Measurements from ENCODE around the genes MAF and GAN.

GRCh38 chr16:78663449-78663865 lies 564.0 kb downstream of the WWOX start:
- RAMPAGE, long total RNA = no peak
- RRBS, 2 experiments = no CpG with 5 or more reads among the region's 2 CpGs
CAGE:
- cytosol, long polyA minus RNA = no peak
- cytosol, long polyA plus RNA = no peak
- long polyA plus RNA = no peak
- nucleolus, long total RNA = no peak
- nucleus, long polyA plus RNA = no peak
- nucleus, long total RNA = no peak

DNA sequence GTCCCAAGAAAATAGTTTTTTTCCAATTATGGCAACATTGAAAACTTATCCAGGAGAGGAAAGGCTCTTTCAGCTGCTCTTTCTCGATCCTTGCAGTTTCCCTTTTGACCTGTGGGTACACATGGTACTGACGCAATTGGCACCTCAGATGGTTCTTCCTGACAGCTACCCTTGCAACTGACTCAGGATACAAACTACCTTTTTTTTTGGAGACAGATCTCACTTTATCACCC lies 607.1 kb downstream of the WWOX start:
- RAMPAGE, long total RNA = no peak
- RRBS, 2 experiments = no CpG with 5 or more reads among the region's 2 CpGs
CAGE:
- cytosol, long polyA minus RNA = no peak
- cytosol, long polyA plus RNA = no peak
- long polyA plus RNA = no peak
- nucleolus, long total RNA = no peak
- nucleus, long polyA plus RNA = no peak
- nucleus, long total RNA = no peak

DNA sequence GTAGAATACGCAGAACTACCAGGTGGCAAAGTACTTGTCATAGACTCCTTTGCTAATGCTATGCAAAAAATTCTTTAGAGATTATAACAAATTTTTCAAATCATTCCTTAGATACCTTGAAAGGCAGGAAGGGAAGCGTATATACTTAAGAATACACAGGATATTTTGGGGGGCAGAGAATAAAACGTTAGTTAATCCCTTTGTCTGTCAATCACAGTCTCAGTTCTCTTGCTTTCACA lies 388.3 kb downstream of the MAF start:
- RAMPAGE, long total RNA = no peak
- RRBS, 2 experiments = no CpG with 5 or more reads among the region's 3 CpGs
CAGE:
- cytosol, long polyA minus RNA = no peak
- cytosol, long polyA plus RNA = no peak
- long polyA plus RNA = start-site peak on the plus strand centred at position 150 of the sequence, 55 bp wide, 28 and 37 reads in 2 replicates
- nucleolus, long total RNA = no peak
- nucleus, long polyA plus RNA = no peak
- nucleus, long total RNA = no peak

DNA sequence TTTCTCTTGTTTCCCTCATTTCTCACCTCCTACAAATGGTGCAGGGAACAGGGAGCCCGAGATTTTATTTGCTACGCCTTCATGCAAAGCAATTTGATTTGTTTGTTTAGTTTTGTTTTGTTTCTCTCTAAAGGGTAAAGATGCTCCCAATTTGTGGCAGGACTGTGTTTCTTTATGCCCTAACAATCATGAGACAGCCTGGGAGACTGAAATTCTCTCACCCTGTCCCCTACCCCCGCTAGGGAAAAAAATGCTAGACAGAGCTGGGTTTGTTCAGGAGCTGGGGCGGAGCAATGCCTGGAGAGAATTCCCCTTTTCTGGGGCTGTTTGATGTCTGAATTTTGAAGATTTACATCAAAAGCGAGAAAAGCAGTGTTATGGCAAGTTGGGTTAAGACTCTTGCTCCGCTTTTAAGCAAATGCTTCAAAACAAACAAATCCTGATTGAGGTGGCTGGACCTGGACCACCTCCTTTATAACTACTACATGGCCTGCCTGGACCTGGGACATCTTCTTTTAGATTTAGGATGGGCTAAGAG lies 8.4 kb downstream of the MAF start:
- RAMPAGE, long total RNA = no peak
- RRBS, 2 experiments = no CpG with 5 or more reads among the region's 6 CpGs
CAGE:
- cytosol, long polyA minus RNA = no peak
- cytosol, long polyA plus RNA = no peak
- long polyA plus RNA = no peak
- nucleolus, long total RNA = no peak
- nucleus, long polyA plus RNA = no peak
- nucleus, long total RNA = no peak

DNA sequence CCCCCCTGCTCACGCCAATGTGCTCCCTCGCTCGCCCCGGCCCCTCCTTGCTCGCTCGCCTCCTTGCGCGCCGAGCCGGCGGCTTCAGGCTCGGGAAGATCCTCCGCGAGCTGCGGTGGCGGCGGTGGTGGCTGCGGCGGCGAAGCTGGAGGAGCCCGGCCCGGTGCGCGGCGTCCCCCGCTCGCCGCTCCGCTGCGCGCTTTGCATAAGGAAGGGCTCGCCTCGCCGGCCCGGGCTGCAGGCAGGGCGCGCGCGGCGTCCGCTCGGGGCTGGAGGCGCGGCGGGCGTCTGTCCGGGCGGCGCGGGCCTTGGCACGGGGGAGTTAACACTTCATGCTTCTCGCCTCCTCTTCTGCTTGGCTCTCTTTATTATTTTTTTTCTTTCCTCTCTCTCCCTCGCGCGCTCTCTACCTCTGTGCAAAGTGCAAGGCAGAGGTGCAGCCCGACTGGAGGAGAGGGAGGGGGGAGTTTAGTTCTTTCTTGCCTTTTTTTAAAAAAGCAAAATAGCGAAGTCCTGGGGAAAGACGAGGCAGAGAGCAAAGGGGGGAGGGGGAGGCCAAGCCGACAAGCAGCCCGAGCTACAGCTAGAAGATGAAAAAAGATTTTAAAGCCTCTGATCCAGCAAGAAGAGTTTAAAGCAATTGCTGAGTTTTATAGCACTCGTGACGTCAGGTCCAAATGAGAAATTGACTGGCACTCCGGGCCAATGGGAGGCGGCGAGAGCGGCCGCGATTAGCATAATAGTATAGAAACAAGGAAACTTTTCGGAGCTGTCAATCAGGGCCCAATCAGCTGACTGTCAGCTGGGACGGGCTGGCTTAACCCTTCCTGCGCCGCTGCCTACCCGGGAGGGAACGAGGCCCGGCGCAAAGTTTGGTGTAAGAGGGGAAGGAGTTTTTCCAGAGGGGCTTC lies at the start of gene MAF:
Gene MAF (minus strand): TSS at position 625 of the 911 bp plus-strand sequence.
- RAMPAGE, long total RNA = no peak
- RRBS, 2 experiments = 3 to 5% methylated on average over 39 to 40 of the region's 76 CpGs
CAGE:
- cytosol, long polyA minus RNA = no peak
- cytosol, long polyA plus RNA = no peak
- long polyA plus RNA = no peak
- nucleolus, long total RNA = no peak
- nucleus, long polyA plus RNA = no peak
- nucleus, long total RNA = no peak

DNA sequence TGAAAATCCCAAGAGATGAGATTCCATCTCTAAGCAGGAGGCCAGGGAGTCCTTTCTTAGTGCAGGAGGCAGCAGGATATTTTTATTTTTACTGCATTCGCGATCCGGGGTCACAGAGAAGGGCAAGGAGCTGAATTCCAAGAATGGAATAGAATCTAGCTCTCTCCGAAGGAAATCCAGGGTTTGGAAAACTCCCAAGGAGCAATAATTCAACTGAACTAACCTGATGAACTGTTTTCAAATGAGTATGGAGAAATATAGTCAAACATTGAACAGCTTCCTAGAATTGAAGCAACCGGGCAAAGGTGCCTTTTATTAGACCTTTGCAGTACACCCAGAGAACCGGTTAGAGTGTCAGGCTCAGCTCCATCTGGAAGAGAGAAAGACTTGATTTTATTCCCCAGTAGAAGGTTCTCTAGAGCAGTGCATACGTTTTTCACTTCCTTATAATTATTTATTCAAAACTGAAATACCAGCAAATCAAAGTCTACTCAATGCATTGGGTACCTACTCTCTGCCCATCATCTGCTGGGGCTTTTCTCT lies 120.8 kb upstream of the MAF start:
- RAMPAGE, long total RNA = no peak
- RRBS, 2 experiments = 43 to 63% methylated on average over 1 of the region's 7 CpGs
CAGE:
- cytosol, long polyA minus RNA = no peak
- cytosol, long polyA plus RNA = no peak
- long polyA plus RNA = no peak
- nucleolus, long total RNA = no peak
- nucleus, long polyA plus RNA = no peak
- nucleus, long total RNA = no peak

DNA sequence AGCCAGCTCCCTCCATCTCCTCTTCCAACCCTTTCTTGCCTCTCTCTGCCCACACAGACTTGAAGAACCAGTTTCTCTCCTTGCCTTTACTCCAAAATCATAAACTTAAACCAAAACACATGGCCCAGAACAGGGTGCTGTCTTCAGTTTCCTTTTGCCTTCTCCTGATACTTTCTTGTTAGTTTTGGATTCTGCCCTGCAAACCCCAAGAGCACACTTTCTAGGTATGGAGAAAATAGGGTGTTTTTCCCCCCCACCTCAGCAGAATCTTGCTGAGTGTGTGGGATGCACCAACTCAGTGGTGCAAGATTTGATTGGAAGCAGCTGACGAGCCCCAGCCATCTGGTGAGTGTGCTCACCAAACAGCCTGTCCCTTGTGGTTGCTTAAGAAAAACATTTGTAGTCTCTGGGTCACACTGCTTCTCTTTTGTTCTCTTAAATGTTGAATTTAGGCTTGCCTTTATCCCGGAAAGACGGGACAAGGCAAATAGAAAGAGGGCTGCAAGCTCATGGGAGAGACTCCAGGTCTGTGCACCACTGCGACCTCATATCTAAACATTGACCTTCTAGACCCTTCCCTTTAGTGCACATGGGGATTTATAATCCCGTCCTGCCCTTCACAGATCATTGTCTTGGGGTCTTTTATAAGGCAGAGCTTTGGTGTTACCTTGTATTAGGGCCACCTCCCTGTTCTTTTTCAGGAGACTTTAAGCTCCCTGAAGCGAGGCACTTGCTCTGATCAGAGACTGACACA lies 176.0 kb upstream of the MAF start:
- RAMPAGE, long total RNA = no peak
- RRBS, 2 experiments = no CpG with 5 or more reads among the region's 6 CpGs
CAGE:
- cytosol, long polyA minus RNA = no peak
- cytosol, long polyA plus RNA = no peak
- long polyA plus RNA = no peak
- nucleolus, long total RNA = no peak
- nucleus, long polyA plus RNA = no peak
- nucleus, long total RNA = no peak

- RAMPAGE, long total RNA = no peak
- RRBS, 2 experiments = no CpG with 5 or more reads among the region's 1 CpG
CAGE:
- cytosol, long polyA minus RNA = no peak
- cytosol, long polyA plus RNA = no peak
- long polyA plus RNA = no peak
- nucleolus, long total RNA = no peak
- nucleus, long polyA plus RNA = no peak
- nucleus, long total RNA = no peak
These were observed 25.6 kb downstream of the CMC2 start for GRCh38 chr16:80981056-80981595.

DNA sequence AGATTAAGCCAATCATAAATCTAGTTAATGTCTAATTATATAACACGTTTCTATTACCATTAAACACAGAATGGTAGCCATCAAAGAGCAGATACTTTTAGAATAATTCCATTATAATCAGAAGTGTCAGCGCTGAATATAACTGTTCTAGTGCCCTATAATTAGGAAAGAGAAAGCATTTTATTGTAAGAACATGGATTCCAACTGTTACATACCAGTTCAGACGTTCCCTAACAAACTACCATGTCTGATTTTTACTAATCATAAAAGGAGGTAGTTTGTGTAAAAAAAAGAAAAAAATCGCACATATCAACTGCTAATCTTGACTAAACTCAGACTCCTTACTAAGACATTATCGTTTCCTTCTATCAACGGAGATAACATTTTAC lies 9.8 kb downstream of the CMC2 start:
- RAMPAGE, long total RNA = no peak
- RRBS, 2 experiments = no CpG with 5 or more reads among the region's 6 CpGs
CAGE:
- cytosol, long polyA minus RNA = no peak
- cytosol, long polyA plus RNA = no peak
- long polyA plus RNA = no peak
- nucleolus, long total RNA = no peak
- nucleus, long polyA plus RNA = no peak
- nucleus, long total RNA = no peak

GRCh38 chr16:81036899-81037388 lies 1.3 kb downstream of the ATMIN start:
- RAMPAGE, long total RNA = no peak
- RRBS, 2 experiments = no CpG with 5 or more reads among the region's 6 CpGs
CAGE:
- cytosol, long polyA minus RNA = no peak
- cytosol, long polyA plus RNA = no peak
- long polyA plus RNA = no peak
- nucleolus, long total RNA = no peak
- nucleus, long polyA plus RNA = no peak
- nucleus, long total RNA = no peak

- RAMPAGE, long total RNA = no peak
- RRBS, 2 experiments = no CpG with 5 or more reads among the region's 8 CpGs
CAGE:
- cytosol, long polyA minus RNA = no peak
- cytosol, long polyA plus RNA = no peak
- long polyA plus RNA = no peak
- nucleolus, long total RNA = no peak
- nucleus, long polyA plus RNA = no peak
- nucleus, long total RNA = no peak
These were observed 4.8 kb downstream of the ATMIN start for GRCh38 chr16:81040271-81041047.

GRCh38 chr16:81136910-81137596 lies 40.9 kb upstream of the GCSH start:
- RAMPAGE, long total RNA = no peak
- RRBS, 2 experiments = no CpG with 5 or more reads among the region's 14 CpGs
CAGE:
- cytosol, long polyA minus RNA = no peak
- cytosol, long polyA plus RNA = no peak
- long polyA plus RNA = no peak
- nucleolus, long total RNA = no peak
- nucleus, long polyA plus RNA = no peak
- nucleus, long total RNA = no peak

DNA sequence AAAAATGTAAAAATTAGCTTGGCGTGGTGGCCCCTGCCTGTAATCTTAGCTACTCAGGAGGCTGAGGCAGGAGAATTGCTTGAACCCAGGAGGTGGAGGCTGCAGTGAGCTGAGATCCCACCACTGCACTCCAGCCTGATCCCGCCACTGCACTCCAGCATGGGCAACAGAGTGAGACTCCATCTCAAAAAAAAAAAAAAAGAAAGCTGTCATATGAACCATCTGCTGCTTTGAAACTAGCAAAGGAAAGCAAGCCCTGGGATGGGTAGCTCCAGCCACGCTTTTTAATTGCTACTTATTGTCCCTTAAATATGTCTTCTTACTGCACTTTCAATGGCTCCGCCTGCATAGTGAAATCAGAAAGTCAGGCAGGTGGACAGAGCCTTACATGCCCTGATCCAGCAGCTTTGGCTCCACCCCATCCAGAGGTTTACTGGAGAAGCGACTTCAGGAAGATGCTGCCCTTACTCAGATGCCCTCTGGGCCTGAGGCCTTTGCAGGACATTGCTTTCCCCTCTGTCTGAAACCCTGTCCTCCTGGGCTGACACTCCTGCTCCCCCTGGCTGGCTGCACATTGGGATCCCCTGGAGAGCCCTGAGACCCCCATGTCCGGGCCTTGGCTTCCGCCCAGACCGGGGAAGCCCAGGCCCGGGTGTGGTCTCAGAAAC lies 36.4 kb downstream of the BCO1 start:
- RAMPAGE, long total RNA = no peak
- RRBS, 2 experiments = no CpG with 5 or more reads among the region's 9 CpGs
CAGE:
- cytosol, long polyA minus RNA = no peak
- cytosol, long polyA plus RNA = no peak
- long polyA plus RNA = no peak
- nucleolus, long total RNA = no peak
- nucleus, long polyA plus RNA = no peak
- nucleus, long total RNA = no peak

GRCh38 chr16:81314507-81315504 lies at the start of gene GAN:
TSS of gene GAN (plus strand) at chr16:81314962.
- RAMPAGE, long total RNA = start-site peak on the minus strand at chr16:81314781-81314827, 131 and 38 reads in 2 replicates
- RRBS, 2 experiments = 1% methylated on average over 35 to 42 of the region's 110 CpGs
CAGE:
- cytosol, long polyA minus RNA = no peak
- cytosol, long polyA plus RNA = no peak
- long polyA plus RNA = start-site peak on the plus strand at chr16:81314884-81315017, 26 and 48 reads in 2 replicates
- nucleolus, long total RNA = no peak
- nucleus, long polyA plus RNA = no peak
- nucleus, long total RNA = no peak

GRCh38 chr16:81449818-81450403 lies 5.3 kb downstream of the CMIP start:
- RAMPAGE, long total RNA = no peak
- RRBS, 2 experiments = no CpG with 5 or more reads among the region's 9 CpGs
CAGE:
- cytosol, long polyA minus RNA = no peak
- cytosol, long polyA plus RNA = no peak
- long polyA plus RNA = no peak
- nucleolus, long total RNA = no peak
- nucleus, long polyA plus RNA = no peak
- nucleus, long total RNA = no peak

DNA sequence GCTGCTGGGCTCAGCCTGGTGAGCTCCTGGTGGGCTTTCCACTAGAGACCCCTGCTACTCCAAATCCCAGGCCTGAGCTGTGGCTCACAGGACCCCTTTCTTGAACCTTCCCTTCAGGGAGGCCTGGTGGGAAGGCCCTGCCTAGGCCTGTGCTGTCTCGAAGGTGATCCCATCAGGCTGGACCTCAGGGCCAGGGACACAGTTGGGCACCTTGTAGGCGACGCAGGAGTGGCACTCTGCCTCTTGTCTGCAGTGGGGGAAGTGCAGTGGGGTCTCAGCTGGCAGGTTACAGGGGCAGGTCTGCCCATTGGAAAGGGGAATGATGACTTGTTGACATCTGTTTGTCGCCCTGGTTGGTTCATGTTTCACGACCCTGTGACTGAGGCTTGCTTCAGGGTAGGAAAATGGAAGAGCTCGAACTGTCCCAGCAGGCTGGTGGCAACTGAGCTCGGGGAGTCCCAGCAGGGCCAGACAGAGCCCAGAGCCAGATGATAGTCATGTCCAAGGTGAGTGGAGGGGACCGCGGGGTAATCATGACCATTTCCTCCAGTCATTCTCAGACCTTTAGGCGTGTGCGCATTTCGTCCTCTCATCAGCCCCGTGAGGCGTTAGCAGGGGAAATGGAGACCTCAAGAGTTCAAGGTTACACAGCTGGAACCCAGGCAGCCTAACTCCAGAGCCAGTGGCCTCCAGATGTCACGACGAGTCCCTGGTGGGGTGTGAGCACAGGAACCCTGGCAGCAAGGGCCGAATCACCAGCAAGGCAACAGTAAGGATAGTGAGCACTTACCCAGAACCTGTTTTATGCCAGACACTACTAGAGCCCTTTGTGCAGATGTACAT lies 11.3 kb downstream of the CMIP start:
- RAMPAGE, long total RNA = no peak
- RRBS, 2 experiments = no CpG with 5 or more reads among the region's 17 CpGs
CAGE:
- cytosol, long polyA minus RNA = no peak
- cytosol, long polyA plus RNA = no peak
- long polyA plus RNA = no peak
- nucleolus, long total RNA = no peak
- nucleus, long polyA plus RNA = no peak
- nucleus, long total RNA = no peak

- RAMPAGE, long total RNA = no peak
- RRBS, 2 experiments = no CpG with 5 or more reads among the region's 7 CpGs
CAGE:
- cytosol, long polyA minus RNA = no peak
- cytosol, long polyA plus RNA = no peak
- long polyA plus RNA = no peak
- nucleolus, long total RNA = no peak
- nucleus, long polyA plus RNA = no peak
- nucleus, long total RNA = no peak
These were observed 16.3 kb downstream of the CMIP start for GRCh38 chr16:81460796-81461515.

- RAMPAGE, long total RNA = no peak
- RRBS, 2 experiments = no CpG with 5 or more reads among the region's 9 CpGs
CAGE:
- cytosol, long polyA minus RNA = no peak
- cytosol, long polyA plus RNA = no peak
- long polyA plus RNA = no peak
- nucleolus, long total RNA = no peak
- nucleus, long polyA plus RNA = no peak
- nucleus, long total RNA = no peak
These were observed 24.3 kb downstream of the CMIP start for GRCh38 chr16:81468868-81469301.

DNA sequence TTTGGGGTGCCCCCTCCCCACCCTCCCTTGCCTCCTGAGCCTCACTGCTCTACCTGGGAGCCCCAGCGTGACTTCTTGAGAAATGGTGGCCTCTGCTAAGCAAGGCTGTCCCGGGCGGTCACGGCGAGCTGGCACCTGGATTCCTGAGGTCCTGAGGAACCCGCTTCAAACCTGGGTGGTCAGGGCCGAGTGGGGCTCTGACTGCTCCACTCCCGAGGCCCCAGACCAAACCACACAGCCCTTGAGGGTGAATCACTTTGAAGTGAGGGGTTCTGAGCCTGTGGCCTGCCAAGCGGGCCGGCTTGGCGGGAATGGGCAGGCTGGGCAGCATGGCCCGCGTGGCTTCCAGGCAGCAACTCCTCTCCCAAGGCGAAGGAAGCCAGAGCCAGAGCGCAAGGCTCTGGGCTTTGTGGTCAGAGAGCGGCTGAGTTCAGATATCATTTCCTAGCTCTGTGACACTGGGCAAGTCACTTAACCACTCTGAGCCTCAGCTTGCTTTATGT lies 42.6 kb downstream of the CMIP start:
- RAMPAGE, long total RNA = no peak
- RRBS, 2 experiments = no CpG with 5 or more reads among the region's 16 CpGs
CAGE:
- cytosol, long polyA minus RNA = no peak
- cytosol, long polyA plus RNA = no peak
- long polyA plus RNA = no peak
- nucleolus, long total RNA = no peak
- nucleus, long polyA plus RNA = no peak
- nucleus, long total RNA = no peak

DNA sequence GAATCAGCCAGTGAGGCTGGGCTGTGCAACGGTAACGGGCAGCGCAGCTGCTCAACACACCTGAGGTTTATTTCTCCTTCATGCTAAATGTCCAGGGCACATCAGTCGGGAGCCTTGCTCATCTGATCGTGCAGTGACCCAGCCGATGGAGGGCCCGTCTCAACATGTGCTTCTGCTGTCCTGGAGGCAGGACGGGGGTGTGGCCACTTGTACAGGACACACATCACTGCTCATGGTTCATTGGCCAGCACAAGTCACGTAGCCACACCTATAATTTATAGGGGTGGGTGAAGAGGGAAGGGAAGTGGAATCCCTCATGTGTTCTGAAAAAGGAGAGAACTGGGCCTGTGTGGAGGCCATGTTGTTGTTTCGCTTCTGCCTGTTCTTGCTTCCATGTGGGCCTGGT lies 60.4 kb downstream of the CMIP start:
- RAMPAGE, long total RNA = no peak
- RRBS, 2 experiments = no CpG with 5 or more reads among the region's 10 CpGs
CAGE:
- cytosol, long polyA minus RNA = no peak
- cytosol, long polyA plus RNA = no peak
- long polyA plus RNA = no peak
- nucleolus, long total RNA = no peak
- nucleus, long polyA plus RNA = no peak
- nucleus, long total RNA = no peak

Data from GM12878 (cell line).